Suprapubic skin (tissue), 4 donors: ENCODE data around the gene NINJ1.

DNA sequence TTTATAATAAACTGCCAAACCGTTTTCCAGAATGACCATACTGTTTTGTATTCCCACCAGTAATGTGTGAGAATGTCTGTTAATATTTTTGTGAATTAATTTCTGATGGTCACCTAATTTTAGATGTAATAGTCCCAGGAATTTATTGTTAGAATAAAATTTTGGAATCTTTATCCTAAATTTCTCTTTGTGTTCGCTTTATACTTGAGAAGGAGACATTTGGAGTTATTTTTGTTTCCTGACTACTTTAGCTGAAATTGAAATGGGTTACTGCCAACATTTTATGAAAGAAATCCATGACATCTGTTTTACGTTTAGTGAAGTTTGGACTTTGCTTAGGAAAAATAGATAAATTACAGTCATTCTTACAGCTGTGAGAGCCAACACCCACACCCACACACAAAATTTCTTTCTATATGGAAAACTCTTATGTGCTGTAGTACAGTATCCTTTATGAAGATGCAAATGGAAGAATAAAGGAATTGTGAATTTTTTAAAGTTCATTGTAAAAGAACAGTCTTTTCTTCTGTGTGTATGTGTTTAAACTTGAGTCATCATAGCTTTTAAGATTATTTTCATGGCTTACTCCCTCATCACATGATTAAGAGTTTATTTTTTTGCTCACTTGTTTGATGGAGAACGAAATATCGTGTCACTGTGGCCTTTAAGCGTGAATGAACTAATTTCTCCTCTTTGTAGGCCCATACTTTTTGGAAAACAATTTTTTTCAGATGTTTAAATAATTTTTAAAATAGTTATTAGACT, 24.4 kb downstream of the CENPP start:
- PRO-cap, result no peak
- RAMPAGE, long total RNA, 4 experiments, result no peak in any of the 4 experiments

DNA sequence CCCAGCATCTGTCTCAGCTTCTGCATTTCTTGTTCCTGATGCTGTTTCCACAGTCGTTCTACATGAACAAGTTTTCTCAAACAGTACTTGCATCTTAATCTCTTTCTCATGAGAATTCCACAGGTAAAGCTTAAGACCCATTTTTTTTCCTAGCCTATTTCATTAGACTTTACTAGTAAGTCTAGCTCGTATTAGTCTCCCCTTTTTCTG, 49.2 kb upstream of the OMD start:
- PRO-cap, result no peak
- RAMPAGE, long total RNA, 4 experiments, result no peak in any of the 4 experiments

GRCh38 chr9:92612882-92613209, 57.1 kb downstream of the IPPK start:
- PRO-cap, result no peak
- RAMPAGE, long total RNA, 4 experiments, result no peak in any of the 4 experiments

GRCh38 chr9:92722569-92723694, 41.7 kb downstream of the BICD2 start:
- PRO-cap, result no peak
- RAMPAGE, long total RNA, 4 experiments, result start-site peak on the minus strand in 1 of 4 experiments, at chr9:92722794-92722800 at its widest, 86 reads per replicate

- PRO-cap, result no peak
- RAMPAGE, long total RNA, 4 experiments, result no peak in any of the 4 experiments
These were observed 4.4 kb downstream of the BICD2 start for GRCh38 chr9:92760200-92760633.

- PRO-cap, result no peak
- RAMPAGE, long total RNA, 4 experiments, result no peak in any of the 4 experiments
These were observed 44.3 kb upstream of the BICD2 start for GRCh38 chr9:92808513-92809718.

GRCh38 chr9:93121546-93122403, 12.3 kb downstream of the NINJ1 start:
- PRO-cap, result no peak
- RAMPAGE, long total RNA, 4 experiments, result no peak in any of the 4 experiments

DNA sequence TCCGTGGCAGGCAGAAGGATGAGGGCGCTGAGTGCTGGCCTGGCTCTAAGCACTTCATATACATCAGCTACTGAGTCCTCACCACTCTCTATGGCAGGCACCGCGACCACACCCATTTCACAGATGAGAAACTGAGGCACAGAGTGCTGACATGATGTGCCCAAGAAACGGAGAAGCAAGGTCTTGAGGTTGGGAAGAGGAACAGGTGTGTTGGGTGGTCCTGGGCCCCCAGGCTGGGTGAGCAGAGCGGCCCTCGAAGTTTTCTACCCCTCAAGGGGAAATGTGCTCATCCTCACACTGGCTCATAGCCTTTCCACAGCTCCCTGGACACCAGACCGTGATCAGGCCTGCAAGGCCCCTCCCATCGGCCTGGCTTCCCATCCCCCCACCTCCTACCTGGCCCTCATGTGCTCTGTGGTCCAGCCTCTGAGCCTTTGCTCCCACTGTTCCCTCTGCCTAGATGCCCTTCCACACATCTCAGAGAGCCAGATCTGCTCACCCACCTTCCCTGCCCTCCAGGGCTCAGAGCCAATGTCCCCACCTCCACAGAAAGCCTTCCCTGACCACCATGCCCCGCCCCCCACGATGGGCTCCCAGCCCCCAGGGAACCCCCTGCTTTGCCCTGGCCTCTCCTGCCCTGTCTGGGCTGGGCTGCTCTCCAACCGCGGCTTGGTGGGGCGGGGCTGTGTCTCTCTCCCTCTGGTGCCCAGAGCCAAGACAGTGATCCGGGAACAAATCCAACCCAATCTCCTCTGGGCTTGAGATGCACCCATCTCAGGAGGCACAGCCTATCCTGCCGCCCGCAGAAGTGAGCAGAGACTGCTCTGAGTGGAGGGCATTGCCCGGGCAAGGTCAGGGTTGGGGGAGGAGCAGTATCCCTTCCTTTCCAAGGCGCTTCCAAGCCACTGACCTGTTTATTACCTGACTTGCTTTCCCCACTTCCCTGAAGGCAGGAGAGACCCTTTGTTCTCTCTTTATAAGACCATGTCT, 1.8 kb downstream of the NINJ1 start:
- PRO-cap, result unidirectional peak, plus-strand start at position 805 of the sequence
- RAMPAGE, long total RNA, 4 experiments, result no peak in any of the 4 experiments

- PRO-cap, result bidirectional peak, plus-strand start at chr9:93134361, minus-strand start at chr9:93134251; bidirectional peak, plus-strand start at chr9:93134701, minus-strand start at chr9:93134580
- RAMPAGE, long total RNA, 4 experiments, result start-site peak on the minus strand in 4 of 4 experiments, at chr9:93134238-93134304 at its widest, 100 to 628 reads per replicate
These were observed at the start of gene NINJ1 for GRCh38 chr9:93133936-93134977. NINJ1 (minus strand) TSS chr9:93134251.

DNA sequence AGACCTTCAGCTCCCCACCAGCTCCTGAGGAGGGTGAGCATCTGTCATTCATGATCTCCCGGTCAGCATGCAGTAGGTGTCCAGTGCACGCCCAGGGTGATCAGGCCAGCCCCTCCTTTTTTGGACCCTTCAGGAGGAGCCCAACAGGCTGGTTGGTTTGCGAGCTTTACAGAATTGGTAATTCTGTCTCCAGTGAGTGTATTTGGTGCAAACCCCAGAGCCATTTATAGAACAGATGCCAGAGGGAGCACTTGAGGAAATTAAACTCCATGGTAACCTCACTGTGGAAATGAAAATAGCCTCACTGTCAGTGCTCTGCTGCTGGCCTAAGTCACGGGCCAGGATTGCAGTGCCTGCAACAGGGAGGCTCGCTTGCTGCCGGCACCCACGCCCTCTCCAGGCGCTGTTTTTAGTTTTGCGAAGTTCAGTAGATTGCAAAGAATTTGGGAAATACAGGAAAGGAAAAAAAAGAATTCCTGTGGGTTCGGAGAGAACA, 23.5 kb downstream of the WNK2 start:
- PRO-cap, result no peak
- RAMPAGE, long total RNA, 4 experiments, result no peak in any of the 4 experiments

DNA sequence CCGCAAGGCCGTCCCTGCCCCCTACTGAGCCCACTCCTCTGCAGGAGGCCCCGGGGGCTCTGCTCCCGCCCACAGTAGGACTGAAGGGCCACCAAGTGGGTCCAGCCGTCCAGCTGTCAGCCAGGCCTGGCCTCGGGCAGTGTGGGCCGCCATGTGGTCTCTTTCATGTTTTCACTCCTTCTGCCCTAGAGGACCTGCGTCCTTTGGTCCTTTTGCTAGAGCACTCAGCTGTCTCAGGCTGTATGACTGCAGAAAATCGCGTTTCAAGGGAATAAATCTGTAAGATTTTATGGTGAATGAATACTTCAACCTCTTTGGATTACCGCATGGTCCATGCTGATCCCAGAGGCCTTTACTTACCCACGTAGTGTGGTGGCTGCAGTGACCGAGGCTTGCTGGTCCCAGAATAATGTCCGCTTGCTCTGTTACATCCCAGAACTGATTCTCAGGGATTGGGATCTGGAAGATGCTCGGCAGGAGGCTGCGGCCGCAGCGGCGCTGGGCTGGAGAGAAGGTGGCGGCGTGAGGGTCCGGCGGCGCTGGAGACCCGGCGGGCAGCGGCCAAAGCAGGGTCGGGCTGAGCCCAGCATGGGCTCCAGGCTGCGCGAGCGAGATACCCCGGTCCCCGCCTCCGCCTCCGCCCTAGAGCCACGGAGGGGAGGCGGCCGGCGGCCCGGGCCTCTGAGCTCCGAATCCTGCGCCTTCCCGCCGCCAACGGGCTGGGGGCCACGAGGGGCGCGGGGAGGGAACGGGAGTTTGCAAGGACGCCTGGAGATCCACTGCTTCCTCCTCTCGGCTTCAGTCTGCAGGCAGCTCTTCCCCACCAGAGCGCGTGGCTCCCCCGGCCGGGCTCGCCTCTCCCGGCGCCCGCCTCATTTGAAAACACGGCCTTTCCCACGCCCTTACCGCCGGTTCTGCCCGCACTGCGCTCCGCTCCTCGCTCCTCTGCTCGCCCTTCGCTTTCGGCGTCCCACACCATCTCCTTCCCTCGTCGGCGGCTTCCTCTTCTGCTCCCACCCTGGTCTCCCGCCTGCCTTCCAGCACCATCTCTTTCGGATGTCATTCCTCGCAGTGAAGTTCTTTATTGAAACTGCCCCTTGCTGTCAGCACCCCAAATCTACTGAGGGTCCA, 105.4 kb upstream of the FAM120A start:
- PRO-cap, result no peak
- RAMPAGE, long total RNA, 4 experiments, result no peak in any of the 4 experiments

GRCh38 chr9:93450674-93451633, 531 bp upstream of the FAM120A start:
- PRO-cap, result unidirectional peak, plus-strand start at chr9:93450856; unidirectional peak, minus-strand start at chr9:93451357; bidirectional peak, plus-strand start at chr9:93451732, minus-strand start at chr9:93451516
- RAMPAGE, long total RNA, 4 experiments, result start-site peak on the minus strand in 2 of 4 experiments, at chr9:93451480-93451527 at its widest, 174 to 202 reads per replicate

DNA sequence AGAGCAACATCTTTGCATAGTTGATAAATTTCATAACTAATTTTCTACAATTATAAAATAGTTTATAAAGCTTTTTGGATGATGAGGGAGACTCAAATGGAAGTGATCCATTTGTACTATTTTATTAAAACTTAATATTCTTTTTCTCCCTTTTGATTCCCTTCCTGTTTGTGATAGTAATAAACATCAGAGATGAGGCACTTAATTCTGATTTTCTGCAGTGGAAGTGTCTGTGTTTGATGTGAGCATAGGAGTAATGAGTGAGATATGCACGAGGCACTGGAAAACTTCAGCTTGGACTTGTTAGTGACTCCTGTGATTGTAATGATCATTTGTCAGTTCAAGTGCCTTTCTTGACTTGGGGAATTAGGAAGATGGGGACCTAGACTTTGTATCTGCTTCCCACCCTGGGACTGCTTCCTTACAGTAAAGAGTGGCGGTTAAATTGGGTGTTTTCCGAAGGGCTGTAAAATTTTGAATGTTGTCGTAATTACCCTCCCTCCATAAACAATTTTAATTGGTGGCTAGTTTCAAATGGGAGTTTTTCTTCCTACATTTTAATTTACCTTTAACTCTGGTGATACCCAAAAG, 23.4 kb upstream of the FAM120AOS start:
- PRO-cap, result no peak
- RAMPAGE, long total RNA, 4 experiments, result no peak in any of the 4 experiments

- PRO-cap, result no peak
- RAMPAGE, long total RNA, 4 experiments, result no peak in any of the 4 experiments
These were observed 53.3 kb upstream of the PHF2 start for GRCh38 chr9:93523136-93523392.

GRCh38 chr9:93558332-93558866, 18.0 kb upstream of the PHF2 start:
- PRO-cap, result no peak
- RAMPAGE, long total RNA, 4 experiments, result no peak in any of the 4 experiments

DNA sequence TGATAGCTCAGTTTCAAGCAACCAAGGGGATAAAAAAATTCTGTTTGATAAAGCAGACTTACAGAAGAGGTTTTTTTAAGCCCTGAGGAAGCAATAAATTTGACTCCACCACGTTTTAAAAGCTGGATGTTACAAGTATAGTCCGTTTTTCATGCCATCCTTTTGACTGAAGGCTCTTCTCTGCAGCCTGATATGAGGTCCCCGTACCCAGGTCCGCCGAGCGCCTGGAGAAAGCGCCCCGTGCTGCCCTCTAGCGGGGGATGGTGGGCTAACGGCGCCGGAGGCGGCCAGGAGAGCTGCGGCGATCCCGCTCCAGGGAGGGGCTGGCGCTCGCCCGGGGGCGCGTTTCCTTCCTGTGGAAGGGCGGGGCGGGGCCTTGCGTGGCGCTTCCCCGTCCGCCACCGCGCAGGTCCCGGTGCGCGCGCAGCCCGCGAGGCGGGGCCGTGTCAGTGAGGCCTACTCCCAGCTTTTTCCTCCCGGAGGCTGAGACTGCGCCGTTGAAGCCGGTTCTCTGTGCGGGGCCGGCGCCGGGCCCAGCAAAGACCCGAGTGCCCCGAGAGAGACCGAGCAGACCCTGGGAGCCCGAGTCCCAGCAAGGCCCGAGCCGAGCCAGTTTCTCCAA, 10.0 kb upstream of the PHF2 start:
- PRO-cap, result unidirectional peak, plus-strand start at position 486 of the sequence
- RAMPAGE, long total RNA, 4 experiments, result no peak in any of the 4 experiments

DNA sequence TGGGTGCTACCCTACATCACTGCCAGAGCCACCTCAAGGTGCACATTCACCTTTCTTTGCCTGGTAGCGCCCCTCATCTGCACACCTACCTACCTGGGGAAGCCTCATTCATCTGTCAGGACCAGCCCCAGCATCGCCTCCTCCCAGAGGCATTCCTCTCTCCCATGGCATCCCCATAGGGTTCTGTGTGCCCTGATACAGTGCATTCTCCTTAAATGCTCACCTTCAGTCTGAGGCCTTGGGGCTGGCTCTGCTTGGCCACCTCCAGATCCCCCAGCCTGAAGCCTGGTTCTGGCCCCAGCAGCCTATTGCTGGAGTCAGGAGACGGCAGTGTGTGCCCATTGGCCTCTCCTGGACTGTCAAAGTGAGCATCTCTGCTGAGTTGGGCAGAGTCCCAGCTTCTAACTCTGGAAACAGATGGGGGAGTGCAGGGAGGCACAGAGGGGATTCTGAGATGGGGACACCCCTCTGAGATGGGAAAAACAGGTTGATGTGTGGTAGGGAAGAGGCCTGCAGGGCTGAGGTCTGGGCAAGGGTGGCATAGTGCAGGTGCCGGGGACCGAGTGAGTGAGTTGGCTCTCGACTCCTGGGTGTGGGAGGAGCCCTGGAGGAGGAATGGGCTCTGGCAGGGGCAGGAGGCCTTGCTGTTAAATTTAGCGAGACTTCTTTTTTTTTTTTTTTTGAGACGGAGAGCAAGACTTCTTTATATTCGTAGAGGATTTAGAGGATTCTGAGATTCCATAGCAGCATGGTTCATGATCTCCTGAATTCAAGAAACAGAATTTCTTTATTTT, 27.5 kb downstream of the PHF2 start:
- PRO-cap, result no peak
- RAMPAGE, long total RNA, 4 experiments, result no peak in any of the 4 experiments

GRCh38 chr9:94169222-94170118, 85.2 kb downstream of the PTPDC1 start:
- PRO-cap, result no peak
- RAMPAGE, long total RNA, 4 experiments, result no peak in any of the 4 experiments

- PRO-cap, result no peak
- RAMPAGE, long total RNA, 4 experiments, result no peak in any of the 4 experiments
These were observed 66.5 kb downstream of the MFSD14B start for GRCh38 chr9:94440728-94441461.

- PRO-cap, result no peak
- RAMPAGE, long total RNA, 4 experiments, result no peak in any of the 4 experiments
These were observed 8.4 kb downstream of the FBP1 start for GRCh38 chr9:94630869-94631324.